Cardiac fibroblast (primary cell): ENCODE measurements around a stretch of chr1.

- RRBS: no CpG with 5 or more reads among the region's 22 CpGs
These were observed 15.1 kb downstream of the SLC66A1 start for GRCh38 chr1:19327147-19327758.

DNA sequence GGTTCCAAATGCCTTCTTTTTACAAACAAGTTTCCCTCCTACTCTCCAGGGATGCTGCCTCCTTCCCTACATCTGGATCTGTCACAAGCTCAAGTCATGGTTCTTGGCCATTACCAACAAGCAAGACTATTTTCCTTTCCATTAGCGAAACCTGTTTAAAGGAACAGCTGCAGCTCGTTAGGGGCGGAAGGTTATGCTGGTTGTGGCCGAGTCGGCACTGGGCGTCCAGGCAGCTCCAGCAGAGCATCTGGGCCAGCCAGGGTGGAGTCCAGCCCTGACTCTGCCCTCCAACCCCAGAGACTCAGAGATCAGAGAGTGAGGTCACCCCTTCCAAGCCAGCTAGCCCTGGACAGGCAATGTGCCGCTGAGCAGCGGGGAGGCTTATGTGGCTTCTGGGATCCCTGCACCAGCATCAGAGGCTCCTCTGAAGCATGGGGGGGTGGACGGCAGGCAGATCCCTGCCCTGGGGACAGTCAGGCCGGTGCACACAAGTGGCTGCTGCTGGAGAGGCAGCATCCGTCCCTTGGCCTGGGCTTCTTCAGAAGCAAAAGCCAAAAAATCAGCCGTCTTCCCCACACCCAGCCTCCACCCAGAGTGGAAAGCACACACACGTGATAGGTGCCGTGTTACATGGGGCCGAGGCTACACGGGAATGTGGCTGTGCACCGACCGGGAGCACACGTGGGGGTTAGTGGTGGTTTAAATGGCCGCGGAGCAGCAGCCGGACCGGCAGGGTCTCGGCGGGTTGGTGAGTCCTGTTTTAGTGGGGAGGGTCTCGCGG is 30.0 kb downstream of the SLC66A1 start:
- RRBS: 94% methylated on average over 5 of the region's 27 CpGs

GRCh38 chr1:19351583-19352260 is 39.6 kb downstream of the SLC66A1 start:
- RRBS: no CpG with 5 or more reads among the region's 13 CpGs

- RRBS: no CpG with 5 or more reads among the region's 6 CpGs
These were observed 74.7 kb downstream of the CAPZB start for GRCh38 chr1:19410575-19411012.

DNA sequence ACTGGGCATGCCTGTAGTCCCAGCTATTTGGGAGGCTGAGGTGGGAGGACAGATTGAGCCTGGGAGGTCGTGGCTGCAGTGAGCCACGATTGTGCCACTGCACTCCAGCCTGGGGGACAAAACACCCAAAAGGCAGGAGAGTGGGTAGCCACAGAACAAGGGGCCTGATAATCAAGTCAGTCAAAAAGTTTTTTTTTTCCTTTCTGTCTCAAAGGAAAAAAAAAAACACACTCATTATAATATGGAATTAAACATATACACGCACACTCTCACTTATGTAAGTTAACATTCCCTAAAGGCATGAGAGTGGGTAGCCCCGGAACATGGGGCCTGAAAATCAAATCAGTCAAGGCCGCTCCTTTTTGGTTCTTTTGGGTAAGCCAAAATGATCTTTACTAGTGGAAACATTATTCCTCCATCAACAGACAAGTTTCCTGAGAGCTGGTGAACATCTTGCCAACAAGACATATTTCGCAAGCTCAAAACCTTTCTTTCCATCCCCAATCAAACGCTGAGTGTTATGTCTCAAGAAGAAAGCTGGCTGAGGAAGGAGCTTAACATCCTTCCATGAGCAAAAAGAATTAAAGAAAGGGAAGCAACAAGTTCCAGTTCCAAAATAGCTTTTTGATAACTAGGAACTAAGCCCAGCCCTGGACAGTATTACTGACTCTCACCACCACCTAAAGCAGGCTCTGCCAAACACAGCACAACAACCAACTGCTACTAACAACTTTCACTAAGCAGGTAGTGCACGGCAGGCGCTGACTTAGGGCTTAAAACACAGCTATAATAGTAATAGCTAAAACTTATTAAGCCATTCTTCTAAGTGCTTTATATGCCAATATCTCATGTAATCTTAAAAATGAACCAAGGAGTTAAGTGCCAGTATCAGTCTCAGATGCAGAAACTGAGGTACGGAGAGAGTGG is 50.3 kb downstream of the CAPZB start:
- RRBS: no CpG with 5 or more reads among the region's 10 CpGs

GRCh38 chr1:19478321-19478949 is 6.9 kb downstream of the CAPZB start:
- RRBS: no CpG with 5 or more reads among the region's 14 CpGs

DNA sequence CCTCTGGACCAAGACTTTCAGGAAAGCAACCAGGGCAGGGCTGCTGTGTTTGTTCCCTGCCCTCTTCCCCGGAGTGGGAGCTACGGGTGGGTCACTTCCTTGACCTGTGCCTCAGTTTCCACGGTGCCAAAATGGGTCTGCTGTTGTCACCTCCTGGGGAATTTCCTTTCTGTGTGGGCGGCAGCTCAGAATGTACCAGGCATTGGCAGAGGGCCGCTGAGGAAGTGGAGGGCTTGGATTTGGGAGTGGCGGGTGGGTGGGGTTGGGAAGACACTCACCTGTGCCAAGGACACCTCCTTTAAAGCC is 4.4 kb downstream of the NBL1 start:
- RRBS: 70% methylated on average over 1 of the region's 6 CpGs

DNA sequence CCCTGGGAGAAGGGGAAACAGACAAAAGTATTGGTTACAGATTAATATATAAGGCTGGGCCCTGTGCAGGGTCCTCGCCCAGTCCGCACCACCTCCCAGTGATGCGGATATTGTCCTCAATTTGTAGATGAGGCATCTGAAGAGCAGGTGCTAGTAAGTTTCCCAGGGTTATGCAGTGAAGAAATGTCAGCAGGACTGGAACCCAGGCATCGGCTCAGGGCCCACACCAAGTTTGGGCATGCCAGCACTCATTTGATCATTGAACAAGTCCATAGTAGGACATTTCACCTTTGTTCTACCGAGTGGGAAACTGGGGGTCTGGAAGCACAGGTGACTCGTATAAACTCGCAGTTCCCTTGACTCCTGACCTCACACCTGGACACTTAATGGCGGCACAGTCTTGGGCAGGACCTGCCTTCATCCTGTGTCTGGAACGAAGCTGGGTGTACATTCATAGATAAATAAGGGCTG is 5.8 kb upstream of the HTR6 start:
- RRBS: no CpG with 5 or more reads among the region's 9 CpGs

DNA sequence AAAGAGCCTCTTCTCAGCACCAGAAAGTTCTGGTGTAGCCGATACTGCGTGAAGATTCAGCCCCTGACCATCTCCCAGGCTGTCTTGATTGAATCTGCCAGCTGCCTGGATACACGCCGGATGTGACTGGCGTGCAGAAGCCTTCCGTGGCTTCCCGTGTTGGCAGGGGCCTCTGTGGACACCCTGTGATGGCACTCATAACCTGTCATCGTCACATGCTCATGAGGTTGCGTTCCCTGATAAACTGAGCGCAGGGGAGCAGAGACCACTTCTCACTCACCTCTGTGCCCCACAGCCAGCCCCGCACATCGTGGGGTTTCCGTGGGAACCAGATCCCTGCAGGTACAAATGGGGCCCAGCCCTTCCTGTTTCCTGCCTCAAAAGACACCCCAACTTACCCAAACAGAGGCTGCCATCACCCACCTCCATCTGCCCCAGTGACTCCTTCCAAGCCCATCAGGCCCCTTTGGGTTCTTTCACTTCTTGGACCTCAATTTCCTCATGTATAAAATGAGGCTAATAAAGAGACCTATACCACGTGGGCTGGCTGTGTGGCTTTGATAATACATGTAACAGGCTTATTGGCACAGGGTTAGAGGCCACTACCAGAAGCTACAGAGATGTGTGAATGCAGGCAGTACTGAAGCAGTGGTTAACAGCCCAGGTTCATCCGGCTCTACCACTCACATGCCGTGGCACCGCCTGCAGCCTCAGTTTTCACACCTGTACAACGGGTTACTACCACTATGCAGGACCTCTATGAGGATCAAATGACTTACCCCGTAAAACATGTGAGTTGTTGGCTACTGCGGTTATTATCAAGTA is 23.5 kb downstream of the HTR6 start:
- RRBS: no CpG with 5 or more reads among the region's 20 CpGs

GRCh38 chr1:20192299-20192936 is 6.1 kb upstream of the PLA2G2C start:
- RRBS: no CpG with 5 or more reads among the region's 9 CpGs

DNA sequence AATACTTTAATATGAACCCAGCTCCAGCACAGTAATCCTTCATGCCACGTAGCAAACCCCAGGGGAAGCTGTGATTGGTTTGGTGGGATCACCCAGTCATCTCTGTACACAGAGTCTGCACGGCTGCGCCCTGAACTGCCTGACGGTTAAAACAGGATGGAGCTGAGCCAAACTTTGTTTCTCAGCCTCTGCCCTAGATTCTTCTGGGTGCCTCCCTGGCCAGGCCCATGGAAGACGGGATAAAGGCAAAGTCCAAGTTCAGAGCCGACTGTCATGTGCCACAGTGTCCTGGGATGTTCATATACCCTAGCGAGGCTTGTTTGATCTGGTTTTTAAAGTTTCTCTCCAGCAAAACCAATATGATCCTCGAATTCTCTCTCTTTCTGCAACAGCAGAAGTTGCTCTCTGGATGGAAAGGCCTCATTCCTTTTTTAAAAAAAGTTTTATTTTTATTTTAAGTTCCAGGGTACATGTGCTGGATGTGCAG is 40.0 kb upstream of the VWA5B1 start:
- RRBS: no CpG with 5 or more reads among the region's 8 CpGs

DNA sequence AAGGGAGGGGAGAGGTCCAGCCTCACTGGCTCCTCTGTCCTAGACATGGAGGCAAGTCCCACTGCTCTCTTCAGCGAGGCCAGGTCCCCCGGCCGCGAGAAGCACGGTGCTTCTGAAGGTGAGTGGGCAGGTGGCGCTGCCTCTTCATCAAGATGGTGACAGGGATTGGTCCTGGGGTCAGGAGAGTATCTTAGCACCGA is 59.3 kb downstream of the VWA5B1 start:
- RRBS: no CpG with 5 or more reads among the region's 7 CpGs

DNA sequence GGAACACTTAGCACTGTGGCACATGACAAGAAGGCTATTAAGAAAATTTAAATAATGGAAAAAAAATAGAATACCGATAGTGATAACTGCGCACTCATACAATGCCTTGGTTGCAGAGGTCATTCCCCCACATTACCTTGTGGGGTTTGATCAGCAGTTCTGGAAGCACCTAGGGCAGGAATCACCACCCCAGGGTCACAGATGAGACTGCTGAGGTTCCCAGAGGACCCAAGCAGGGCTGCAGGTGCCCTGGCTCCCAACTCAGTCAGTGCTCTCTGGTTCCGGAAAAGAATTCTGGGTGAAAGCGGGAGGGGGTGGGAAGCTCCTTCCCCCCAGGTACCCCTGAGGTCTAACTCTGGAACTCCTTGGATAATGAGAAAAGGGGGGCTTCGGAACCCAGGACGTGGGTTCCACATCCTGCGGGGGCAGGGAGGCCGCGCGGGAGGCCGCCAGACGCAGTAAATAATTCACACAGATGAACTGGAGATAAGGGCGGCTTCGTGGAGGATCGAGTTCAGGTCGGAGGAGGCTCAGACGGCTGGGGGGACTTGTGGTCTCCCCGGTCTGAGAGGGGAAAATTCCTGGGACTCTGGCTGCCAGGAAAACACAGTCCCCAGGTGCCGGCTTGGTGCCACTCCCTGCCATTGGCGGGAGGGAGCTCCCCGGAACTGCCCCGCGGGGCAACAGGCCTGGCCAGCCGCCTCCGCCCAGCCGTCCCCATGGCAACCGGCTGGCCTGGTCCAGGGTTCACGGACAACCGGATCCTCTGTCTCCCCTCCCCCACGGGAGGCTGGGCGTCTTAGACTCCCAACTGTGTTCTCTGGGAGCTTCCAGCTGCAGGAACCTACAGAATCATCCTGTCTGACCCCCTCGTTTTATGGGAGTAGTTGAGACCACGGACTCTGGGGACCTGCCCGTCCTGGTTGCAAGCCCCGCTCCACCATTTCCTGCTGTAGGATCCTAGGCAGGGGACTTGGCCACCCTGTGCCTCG is 9.8 kb downstream of the CAMK2N1 start:
- RRBS: 2% methylated on average over 9 of the region's 36 CpGs

DNA sequence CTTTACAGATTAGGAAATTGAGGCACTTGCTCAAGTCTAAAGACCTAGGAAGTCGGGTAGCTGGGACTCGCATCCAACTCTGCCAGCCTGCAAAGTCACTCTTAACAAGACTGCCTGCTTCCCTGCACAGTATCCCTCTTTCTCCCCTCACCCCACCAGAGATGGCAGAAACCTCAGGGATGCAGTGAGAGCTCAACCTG is 4.1 kb downstream of the CAMK2N1 start:
- RRBS: no CpG with 5 or more reads among the region's 2 CpGs

- RRBS: 3% methylated on average over 3 of the region's 72 CpGs
These were observed 1.6 kb downstream of the CAMK2N1 start for GRCh38 chr1:20484158-20484962.

DNA sequence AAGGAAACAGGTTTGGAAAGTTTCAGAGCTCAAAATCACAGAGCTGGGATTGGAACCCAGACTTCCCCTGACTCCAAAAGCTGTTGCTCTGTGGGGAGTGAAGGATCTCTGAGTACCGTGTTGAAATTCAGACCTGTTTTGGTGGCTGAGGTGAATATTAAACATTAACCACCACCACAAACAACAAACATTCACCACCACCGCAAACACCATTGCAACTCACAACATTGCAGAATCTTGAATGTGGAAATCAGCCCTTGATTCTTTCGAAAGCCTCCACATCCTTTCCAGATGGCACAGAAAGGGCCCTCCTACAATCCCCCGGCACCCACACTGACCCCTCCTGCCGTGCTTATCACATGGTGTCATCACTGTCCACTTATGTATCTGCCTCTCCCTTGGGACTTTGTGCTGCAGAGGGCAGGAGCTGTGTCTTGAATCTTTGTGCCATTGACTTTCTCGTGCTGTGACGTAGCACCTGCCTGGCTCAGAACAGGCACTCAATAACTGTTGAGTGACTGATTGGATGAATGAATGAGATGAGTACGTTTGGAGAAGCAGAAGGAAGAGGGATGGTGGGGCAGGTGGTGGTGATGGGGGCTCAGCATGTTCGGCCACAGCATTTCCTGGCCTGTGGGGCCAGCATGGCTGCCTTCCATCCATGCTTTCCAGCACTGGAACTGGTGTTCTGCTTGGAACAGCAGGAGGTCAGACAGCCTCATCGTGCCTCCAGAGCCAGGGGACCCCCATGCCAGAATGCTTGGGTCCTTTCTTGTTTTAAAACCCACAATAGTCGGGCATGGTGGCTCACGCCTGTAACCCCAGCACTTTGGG is 1.6 kb downstream of the CDA start:
- RRBS: no CpG with 5 or more reads among the region's 12 CpGs

DNA sequence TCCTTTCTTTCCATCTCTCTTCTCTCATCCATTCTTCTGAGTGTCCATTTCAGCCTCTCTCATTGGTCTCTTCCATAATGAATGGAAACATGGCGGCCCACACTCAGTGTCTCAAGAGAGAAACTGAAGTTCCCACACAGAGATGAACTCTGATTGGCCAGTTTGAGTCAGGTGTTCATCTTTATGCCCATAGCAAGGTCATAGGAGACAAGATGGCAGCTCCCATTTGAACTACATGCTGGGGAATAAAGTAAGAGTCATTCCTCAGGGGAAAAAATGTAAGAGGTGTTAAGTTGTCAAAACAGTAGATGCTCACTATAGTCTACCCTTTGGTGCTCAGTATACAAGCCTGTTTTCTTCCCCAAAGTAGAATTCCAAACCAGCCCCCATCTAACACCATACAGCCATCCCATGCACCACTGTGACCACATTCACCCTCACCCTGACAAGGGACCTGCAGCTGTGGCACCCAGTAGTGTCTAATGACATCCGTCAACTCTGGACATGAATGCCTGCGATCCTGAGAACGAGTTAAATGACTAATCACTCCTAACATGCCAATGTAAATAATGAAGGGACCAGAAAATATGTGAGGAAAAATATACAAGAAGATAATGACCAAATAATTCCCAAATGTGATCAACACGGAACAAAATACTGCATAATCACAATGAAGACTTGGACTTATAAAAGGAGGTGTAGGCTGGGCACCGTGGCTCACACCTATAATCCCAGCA is 12.4 kb downstream of the CDA start:
- RRBS: no CpG with 5 or more reads among the region's 6 CpGs

DNA sequence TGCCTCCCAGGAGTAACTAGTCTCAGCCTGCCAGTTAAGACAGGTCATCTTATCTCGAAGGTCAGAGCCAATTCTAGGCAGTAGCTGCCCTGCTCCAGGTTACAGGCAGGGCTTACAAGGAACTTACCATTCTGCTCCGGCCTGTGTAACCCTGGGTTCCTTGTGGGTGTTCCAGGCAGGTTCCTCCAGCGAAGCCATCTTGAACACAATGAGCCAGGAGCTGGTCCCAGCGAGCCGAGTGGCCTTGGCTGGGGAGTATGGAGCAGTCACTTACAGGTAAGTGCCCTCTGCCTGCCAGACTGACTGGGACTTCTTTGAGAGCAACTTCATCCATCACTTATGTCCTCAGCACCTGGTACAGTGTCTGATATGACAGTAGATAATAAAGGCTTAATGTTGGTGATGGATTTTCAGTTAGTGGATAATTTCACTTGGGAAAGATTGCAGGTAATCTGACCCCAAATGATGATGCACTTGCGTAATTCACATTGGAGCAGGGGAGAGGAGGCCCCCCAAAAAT is 6.5 kb downstream of the PINK1 start:
- RRBS: no CpG with 5 or more reads among the region's 6 CpGs

- RRBS: no CpG with 5 or more reads among the region's 1 CpG
These were observed 5.6 kb upstream of the DDOST start for GRCh38 chr1:20666786-20667207.

DNA sequence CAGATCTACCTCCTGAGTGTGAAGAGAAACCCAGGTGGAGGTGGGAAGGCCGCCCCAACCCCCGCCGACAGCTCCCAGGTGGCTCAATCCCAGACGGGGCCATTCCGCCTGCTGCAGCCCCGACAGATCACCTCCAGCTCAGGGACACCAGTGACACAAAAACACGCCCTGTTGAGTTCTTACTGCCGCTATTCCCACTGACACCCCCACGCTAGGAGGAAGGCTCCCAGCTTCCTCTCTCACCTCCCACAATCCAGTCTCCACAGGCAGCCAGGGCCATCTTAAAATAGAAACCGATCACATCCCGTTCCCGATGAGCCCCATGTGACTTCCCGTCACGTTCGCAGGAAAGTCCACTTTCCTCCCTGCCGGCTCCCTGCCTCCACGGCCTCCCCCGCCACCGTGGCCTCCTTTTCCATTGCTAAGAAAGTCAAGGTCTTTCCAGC is 23.9 kb upstream of the DDOST start:
- RRBS: no CpG with 5 or more reads among the region's 19 CpGs